SP-49 (cell line): ENCODE data around the genes ZNF341, ASIP and ACSS2.

DNA sequence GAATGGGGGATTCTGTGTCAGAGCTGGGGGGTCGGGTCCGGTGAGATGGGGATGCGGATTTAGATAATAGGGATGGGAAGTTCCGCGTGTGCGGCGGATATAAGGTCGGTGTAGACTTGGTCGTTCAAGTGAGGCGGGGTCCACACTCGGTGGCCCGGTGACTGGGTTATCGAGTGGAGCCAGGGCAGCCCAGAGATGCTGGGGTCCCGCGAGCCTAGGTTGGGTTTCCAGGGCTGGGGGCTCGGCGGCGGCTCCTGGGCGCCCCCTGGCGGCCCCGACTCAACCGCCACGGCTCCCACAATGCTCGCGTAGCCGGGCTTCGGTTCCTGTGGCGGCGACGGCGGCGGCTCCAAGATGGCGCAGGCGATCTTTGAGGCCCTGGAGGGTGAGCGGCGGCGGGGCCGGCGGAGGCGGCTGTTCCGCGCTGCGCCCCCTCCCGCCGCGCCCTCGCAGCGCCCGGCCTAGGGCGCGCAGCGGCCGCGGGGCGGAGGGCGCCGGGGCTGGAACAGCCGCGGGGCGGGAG lies at the start of gene ZNF341:
TSS of gene ZNF341 (plus strand) at position 329 of the 523 bp plus-strand sequence.
- PRO-cap: bidirectional peak, plus-strand start outside the sequence, minus-strand start at position 372 of the sequence

GRCh38 chr20:33790569-33790969 lies 20.6 kb upstream of the CHMP4B start:
- PRO-cap: no peak

- PRO-cap: no peak
These were observed 6.7 kb downstream of the EIF2S2 start for GRCh38 chr20:34105186-34105891.

DNA sequence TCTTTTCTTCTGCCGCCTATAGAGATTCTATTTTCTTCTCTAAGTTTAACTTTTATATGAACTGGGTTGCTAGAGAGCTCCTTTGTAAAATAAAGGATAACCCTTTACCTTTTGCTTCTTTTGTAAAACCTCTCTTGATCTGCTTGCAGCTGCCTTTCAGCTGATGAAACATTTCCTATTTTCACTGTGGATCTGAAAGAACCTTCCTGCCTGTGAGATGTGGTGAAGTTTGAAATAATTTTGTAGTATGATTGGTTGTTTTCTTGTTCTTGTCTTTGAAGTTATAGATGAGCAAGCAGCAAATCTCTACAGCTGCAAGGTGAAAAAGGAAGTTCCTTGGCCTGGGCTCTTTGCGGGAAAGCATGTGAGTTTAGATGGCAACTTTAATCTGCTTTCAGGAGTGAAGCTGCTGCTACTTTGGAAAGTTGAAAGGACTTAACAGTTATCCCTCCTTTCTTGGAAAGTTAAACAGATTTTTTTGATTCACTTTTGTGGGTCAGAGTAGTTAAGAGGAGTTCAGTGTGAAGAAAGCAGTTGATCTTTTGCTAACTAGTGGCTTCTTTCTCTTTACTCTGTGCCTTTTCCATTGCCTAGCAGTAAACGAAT lies at the start of gene ASIP:
TSS of gene ASIP (plus strand) at position 298 of the 606 bp plus-strand sequence.
- PRO-cap: no peak

GRCh38 chr20:34262340-34263211 lies 21.4 kb downstream of the ASIP start:
- PRO-cap: no peak

DNA sequence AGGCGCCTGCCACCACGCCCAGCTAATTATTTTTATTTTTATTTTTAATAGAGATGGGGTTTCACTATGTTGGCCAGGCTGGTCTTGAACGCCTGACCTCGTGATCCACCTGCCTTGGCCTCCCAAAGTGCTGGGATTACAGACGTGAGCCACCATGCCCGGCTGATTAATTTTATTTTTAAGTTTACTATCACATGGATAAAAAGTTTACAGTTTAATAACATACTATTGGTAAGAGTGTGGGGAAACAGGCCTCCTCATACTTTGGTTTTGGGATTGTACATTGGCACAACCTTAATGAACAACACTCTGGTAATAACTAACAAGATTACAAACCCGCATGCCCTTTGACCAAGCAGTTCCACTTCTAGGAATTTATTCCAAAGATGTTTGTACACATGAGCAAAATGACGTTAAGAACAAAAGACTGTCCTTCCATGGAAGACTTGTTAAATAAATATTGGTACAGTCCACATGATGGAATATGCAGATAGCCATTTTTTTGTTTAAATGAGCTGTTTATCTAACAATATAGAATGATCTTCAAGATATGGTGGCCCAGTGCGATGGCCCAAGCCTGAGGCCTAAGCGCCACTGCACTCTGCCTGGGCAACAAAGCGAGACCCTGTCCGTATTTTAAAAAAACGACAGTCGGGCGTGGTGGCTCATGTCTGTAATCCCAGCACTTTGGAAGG lies 7.2 kb upstream of the AHCY start:
- PRO-cap: no peak

DNA sequence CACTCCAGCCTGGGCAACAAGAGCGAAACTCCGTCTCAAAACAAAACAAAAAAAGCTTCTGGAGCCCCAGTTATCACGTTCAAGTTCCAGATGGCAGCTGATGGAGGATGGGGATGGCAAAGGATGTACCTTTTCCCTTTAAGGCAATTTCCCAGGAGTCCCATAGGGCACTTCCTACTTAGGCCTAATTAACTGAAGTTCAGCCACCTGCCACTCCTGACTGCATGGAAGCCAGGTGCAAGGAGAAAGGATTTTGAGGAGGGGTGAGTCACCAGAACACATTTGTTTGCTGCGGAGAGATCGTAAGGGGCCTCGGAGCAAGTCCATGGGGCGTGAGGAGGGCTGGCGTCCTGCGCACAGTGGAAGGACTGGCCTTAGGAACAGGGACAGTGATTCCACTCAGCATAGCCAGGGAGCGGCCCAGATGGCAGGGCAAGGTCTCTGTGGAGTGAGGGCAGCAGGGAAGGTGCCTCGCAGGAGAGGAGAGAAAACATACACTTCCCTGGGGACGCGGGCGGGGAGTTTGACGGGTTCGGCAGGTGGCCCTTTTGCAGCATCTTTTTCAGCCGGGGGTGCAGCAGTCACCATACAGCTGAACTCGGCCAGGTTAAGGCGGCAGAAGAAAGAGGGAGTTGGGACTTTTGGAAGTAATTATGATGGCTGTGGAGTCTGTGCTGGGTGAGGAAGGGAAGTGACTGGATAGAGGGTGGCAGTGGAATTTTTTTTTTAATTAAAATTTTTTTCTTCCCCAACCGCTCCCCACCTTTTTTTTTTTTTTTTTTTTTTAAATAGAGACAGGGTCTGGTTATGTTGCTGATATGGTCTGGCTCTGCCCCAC lies 11.6 kb upstream of the MAP1LC3A start:
- PRO-cap: no peak

DNA sequence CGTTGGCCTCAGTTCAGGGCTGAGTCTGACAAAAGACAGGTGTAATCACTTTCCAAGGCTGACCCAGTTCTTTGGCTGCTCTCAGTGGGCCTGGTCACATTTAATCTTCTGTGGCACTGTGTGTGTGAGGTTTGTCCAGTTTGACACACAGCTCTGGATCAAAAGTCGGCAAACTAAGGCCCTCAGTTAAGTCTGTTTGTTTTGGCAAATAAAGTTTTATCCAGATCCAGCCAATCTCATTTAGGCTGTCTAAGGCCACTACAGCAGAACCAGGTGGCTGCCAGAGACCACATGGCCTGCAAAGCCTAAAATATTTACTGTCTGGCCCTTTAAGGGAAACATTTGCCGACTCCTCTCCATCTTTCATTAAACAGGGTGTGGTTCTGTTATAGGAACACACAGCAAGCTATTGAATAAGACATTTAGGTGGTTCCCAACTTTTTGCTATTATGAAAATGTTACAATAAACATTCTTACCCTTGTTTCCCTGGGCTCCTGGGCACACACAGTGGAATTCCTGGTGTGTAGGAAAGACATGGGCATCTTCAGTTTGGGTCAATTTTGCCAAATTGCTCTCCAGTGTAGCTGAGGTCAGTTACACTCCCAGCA lies 4.9 kb upstream of the MAP1LC3A start:
- PRO-cap: no peak

DNA sequence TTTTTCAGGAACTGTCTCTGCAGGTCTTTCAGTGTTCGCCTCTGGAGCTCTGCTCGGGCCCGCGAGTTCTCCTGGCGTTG lies 670 bp upstream of the MAP1LC3A start:
- PRO-cap: no peak

DNA sequence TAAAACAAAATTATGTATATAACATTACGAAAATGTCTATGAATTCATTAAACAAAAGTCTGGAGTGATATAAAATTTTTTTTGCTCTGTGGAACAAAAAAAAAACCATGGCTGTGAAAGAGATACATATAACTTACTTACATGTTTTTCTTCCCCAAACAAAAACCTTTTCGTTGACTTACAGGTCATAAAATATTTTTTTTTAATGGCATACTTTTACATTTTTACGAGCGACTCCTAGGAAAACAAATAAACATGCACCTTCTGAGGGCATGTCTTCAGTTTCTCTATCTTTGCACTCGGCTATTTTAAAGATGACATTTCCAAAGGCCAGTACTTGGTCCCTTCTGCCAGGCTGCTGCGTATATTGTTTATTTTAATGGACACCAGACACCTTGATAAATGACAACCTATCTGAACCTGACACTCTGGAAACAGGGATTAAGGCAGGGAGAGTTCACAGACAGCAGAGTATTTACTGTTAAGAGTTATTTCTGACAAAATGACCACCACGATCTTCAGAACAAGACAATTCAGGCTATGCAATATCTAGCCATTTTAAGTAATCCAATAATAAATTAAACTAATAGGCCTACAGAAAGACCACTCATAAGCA lies 49.4 kb downstream of the PIGU start:
- PRO-cap: no peak

DNA sequence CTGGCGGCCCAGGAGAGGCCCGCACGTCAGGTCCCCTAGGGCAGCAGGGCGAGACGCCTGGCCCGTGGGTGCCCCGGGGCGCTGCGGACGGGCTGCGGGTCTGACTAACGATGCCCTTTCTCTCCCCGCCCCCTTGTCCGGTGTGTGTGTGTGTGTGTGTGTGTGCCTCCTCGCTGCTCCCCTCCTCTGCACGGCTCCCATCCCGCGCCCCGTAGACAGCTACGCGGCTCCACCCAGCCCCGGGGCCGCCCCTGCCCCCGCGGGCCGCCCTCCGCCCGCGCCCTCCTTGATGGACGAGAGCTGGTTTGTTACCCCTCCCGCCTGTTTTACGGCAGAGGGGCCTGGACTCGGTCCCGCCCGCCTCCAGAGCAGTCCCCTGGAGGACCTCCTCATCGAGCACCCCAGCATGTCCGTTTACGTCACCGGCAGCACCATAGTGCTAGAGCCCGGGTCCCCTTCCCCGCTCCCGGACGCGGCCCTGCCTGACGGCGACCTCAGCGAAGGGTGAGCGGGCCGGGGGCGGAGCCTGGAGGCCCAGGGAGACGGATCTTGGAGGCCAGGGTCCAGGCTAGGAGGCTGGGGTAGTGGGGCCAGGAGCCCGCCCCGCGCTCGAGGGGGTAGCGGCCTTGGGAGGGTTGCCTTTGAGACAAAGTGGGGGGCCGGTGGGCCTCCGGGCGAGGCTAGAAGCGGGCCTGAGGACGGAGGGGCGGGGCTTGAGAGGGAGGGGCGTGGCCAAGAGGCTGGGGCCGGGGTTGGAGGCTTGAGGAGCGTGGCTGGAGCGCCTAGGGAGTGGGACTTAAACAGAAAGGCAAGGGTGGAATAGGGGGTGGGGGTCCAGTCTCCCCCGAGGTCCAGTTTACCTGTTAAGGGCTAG lies 5.1 kb downstream of the TP53INP2 start:
- PRO-cap: bidirectional peak, plus-strand start at position 434 of the sequence, minus-strand start at position 188 of the sequence

DNA sequence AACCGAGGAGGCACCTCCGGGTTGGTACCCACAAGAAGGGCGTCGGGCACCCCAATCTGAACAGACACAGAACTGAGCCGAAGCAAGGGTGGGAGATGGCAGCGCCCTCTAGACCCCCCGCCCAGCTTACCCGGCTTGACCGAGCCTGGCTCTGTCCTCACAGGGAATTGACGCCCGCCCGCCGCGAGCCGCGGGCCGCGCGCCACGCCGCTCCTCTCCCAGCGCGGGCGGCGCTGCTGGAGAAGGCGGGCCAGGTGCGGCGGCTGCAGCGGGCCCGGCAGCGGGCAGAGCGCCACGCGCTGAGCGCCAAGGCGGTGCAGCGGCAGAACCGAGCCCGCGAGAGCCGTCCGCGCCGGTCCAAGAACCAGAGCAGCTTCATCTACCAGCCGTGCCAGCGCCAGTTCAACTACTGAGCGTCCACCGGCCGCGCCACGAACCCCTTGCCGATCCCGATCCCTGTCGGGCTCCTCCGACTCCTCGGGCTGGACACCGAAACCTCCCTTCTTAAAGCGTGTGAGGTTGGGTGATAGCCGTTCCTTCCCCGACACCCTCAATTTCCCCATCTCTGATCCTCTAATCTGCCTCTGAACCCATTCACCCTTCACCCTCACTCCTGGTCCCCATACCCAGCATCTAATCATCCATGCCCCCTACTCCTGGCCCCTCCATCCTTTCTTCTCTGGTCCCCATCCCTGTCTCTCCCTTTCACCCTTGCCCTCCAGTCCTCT lies 5.9 kb downstream of the TP53INP2 start:
- PRO-cap: no peak

DNA sequence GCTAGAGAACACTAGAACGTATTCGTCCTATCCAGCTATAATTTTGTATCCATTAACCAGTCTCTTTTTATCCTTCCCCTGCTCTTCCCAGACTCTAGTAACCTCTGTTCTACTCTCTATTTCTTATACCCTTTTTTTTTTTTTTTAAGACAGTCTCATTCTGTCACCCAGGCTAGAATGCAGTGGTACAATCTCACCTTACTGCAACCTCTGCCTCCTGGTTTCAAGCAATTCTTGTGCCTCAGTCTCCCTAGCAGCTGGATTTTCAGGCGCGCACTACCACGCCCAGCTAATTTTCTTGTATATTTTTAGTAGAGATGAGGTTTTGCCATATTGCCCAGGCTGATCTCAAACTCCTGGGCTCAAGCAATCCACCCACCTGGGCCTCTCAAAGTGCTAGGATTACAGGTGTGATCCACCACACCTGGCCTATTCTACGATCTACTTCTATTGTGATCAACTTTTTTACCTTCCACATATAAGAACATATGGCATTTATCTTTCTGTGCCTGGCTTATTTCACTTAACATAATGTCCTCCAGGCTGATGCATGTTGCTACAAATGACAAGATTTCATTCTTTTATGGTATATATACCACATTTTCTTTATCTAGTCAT lies 20.4 kb downstream of the NCOA6 start:
- PRO-cap: no peak

- PRO-cap: no peak
These were observed 1.3 kb downstream of the NCOA6 start for GRCh38 chr20:34824125-34824561.

DNA sequence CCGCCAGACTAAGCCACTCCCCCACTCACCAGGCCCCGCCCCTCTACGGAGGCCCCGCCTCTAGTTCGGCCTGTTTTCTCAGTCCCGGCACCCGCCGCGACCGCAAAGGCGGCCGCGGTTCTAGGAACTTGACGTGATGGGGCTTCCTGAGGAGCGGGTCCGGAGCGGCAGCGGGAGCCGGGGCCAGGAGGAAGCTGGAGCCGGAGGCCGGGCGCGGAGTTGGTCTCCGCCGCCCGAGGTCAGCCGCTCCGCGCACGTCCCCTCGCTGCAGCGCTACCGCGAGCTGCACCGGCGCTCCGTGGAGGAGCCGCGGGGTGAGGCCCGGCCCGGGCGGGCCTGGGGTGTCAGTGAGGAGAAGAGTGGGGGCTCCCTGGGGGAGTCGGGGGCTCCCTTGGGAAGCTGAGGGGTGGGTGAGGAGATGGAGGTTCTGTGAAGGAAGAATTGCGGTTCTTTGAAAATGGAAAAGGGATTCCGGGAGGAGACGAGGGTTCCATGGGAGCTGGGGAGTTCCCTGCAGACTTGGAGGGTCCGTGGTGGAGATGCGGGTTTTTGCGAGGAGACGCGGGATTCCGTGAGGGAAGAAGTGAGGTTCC lies at the start of gene ACSS2:
TSS of gene ACSS2 (plus strand) at position 103 of the 593 bp plus-strand sequence.
- PRO-cap: no peak

DNA sequence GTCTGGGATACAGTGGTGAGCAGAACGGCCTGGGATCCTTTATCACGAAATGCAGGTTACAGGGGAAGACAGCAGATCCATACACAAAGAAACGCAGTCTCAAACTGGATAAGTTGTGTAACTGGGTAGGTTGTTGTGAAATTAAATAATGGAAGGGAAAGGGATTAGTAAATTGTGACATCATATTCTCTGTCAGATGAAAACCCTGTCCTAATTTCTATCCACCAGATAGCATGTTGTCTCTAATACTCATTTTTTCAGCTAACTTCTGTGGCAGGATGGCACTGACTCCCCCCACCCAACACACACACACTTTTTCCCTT lies 682 bp upstream of the TRPC4AP start:
- PRO-cap: no peak

- PRO-cap: no peak
These were observed 25.6 kb downstream of the MMP24 start for GRCh38 chr20:35251972-35252549.

DNA sequence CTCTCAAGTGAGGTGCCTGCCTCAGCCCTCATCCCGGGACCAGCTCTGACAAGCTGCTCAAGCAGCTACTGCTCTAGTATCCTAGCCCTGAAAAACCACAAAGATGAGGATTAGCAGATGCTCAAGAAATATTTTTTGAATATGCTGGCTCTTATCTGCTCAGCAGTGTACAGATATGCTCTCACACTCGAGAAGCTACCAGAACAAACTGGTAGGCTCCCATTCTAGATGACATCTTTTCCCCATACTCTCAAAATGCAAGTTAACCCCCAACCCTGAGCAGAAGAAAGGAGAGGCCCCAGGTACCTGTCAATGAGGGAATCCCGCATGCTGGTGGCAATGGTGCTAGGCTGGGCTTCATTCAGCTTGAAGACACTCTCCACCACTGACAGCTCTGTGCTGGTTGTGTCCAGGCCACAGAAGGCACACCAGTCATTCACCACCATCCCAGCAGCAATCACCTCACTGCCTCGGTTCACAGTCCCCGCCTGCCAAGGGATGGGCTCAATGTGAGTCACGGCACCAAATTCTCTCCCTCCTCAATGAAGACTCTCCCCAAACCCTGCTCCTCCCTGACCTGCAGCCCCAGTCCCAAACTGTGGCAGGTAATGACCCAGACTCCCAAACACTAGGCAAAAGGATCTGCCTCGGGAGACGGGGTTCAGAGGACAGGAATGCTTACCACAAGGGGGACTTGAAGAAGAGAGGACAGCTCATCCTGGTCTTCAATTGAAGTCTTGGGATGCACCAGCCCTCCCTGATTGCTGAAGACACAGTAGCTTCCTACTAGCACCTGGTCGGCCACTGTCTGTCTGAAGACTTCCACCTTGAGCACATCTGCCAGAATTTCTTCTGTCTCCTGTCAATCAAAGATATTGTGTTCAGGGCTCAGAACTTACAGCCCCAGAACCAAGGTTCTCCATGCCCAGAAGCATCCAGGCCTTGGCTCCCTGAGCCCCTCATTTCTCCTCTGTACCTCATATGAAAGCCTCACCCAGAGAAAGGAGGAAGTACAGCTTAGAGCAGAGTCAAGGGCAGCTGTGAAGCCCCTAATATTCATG lies 1.7 kb upstream of the MMP24OS start:
- PRO-cap: no peak

DNA sequence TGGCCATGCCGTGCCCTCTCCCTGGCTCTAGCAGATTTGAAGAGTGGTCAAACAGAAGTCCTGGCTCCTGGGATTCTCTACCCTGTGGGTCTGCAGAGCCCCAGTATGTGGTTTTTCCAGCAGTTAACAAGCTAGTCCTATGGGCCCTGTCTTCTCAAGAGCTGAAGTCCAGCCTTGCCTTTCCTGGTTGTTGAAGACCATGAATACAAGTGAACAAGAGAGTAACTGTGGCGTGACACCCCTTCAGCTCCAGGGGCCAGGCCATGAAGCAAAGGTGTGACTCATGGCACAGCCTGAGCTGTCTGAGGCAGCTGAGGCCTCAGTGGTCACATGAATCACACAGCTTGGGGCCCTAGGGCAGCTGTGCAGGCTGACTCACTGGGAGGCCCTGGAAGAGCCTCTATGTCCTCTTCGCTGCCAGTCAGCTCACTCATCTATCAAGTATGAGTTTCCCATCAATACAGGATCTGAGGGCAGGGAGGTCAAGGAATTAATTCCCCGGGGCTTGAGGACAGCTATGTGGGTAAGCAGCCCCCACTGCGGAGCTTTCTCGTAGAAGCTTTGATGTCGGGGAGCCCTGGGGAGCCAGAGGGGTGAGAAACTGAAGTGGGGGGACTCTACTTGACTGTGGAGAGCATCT lies 13.5 kb upstream of the FAM83C start:
- PRO-cap: no peak

DNA sequence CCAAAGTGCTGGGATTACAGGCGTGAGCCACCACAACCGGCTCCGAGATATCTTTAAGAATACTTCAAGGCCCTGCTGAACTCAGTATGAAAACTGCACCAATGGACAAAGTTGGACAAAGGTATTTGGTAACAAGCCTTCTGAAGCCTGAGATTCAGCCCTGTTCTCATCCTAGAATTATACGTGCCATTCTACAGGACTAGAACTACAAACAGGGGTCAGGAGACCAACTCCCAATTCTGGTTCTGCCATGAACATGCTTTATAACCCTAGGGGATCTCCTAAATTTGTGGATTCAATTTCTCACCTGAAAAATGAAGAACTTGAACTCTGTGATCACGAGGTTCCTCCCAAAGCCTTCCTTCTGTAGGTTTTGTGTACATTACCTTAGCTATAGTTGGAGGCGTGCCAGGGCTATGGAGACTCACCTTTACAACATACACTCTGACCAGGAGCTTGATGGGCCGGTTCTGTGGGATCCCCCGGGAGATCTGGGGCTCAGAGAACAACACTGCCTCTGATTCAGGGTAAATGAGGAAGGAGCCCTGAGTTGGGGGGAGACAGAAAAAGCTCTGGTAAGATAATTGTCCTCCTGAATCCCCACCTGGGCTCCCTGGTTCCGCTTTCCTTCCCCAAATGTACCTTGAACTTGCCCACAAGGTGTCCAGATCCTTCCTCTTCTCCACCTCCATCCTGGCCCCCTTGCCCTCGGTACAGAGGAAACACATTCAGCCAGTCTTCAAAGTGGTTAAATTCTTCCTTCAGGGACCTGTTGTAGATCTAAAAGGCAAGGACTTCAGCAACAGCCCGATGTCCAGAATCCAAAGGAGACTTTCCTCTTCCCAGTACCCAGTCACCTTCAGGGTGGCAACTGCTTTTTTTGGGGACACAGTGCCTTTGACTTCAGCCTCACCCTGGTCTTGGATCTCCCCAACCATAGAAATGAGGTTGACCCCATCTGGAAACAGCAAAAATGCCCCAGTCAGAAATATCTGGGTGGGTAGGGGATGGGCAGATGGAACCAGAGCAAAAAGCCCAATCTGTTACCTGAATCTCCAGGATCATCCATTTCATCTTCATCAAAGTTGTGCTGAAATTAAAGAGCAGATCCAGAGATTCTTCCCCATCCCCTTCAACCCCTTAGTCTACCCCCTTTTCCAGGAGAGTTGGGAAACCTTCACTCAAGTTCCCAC lies 34.3 kb downstream of the ERGIC3 start:
- PRO-cap: no peak